ENCODE measurements around a stretch of chr7.

DNA sequence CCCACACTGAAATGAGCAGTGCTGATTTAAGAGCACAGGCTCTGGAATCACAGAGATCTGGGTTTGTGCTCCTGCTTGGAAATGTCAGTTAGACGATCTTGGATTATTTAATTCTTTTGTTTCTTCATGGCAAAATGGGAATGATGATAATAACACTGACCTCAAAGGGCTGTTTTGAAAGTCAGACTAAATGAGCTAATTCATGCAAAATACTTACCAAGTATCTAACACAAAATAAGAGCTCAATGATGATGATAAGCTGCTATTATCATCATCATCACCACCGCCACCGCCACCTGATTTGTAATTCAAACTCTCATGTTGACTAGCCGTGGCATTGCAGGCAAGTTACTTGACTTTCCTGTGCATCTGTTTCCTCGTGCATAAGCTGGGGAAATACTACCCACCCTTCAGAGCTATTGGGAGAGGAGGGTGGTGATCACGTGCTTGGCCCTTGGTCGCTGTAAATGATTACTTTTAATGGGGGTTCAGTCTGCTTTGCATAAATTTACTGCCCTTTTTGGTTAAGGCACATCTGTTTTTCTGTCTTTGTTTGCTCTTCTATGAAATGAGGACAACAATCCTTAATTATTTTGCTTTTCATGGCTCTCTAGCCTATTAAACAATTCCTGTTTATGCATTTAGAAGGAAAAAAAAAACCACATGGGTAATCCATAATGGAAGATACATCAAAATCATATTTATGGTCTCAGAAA lies 139.1 kb upstream of the KLF14 start:
- RRBS = no CpG with 5 or more reads among the region's 7 CpGs

DNA sequence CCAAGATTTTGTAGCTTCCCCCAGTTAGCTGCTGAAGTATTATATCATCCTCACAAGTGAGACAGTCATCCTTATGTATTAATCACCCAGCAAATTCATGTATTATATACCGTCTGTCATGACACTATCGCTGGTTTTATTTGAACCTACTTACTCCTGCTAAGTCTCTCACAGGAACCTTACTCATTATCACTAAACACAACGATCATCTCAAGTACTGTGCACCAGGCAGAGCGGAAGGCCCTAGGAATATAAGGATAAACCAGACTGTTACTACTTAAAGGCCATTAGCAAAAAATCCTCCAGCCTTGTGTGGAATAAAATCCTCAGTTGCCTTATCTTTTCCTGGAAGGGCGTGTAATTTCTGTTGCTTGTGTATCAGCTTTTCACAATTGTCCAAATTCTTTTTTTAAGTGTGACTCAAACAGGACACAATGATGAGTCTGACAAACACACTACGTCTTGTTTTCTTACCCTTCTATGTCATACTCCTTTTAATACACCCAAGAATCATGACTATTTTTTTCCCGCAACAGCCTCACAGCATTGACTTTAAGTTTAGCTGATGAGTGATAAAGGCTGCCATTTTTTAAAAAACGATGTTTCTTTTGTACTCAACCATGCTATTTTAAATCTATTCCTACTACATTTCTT lies 176.1 kb upstream of the KLF14 start:
- RRBS = no CpG with 5 or more reads among the region's 8 CpGs

GRCh38 chr7:130911905-130912603 lies 178.0 kb upstream of the KLF14 start:
- RRBS = no CpG with 5 or more reads among the region's 6 CpGs

DNA sequence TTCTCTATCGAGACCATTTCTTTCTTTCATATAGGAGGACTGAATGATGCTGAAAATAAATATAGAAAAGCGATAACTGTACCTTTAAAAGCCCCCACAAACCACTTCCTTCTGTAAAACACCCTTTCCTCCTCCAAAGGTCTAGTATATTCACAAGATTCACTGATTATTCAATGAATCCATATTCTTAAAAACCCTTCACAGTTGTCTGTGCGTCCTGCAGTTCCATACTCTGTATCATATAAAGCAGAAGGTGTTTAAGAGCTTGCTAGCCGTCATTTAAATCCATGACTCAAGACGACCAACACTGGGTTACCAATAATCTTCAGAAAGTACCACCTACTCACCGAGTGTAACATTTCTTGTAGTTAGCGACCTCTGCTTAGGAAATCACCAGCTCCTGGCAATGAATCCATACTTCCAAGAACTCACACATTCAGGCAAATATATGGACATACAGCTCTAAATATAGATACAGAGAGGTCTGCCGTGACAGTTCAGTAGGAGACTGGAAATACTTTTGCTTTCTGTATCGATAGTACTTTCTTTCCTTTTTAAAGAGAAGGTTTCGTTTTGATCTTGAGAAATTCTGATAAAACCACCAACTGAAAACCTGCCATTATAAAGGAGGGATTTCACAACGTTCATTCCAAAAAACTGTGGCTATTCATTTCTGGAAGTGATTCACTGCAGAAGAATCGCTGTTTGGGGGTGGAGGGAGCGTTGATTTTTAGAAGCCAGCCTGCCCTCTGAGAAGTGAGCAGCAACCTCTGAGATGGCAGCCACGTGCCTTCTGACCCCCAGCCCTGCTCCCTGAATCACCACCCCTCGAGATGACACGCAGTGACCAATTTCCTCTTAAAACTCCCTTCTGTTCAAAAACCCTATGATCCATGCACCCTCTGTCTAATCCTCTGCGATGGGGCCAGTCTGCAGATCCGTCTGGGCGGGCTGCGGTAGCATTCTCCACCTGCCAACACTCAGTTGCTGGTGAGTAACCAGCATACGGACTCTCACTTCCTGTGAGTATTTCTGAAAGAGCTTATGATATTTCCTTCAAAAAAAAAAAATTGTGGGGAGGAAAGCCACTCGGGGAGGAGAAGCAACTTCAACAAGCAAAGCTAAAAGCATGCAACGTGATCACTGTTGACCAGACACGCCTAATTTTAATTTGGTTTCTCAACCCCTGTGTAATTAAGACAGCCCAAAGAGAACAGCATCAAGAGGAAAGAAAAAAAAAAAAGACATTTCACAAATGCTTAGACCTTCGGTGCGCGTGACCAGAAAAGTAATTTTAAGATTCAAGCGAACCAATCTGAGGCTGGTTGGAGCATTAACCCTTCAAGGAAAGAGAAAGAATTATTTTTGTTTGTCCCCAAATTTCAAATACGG lies 179.1 kb upstream of the KLF14 start:
- RRBS = no CpG with 5 or more reads among the region's 29 CpGs

- RRBS = no CpG with 5 or more reads among the region's 9 CpGs
These were observed 206.7 kb upstream of the KLF14 start for GRCh38 chr7:130940562-130941296.

DNA sequence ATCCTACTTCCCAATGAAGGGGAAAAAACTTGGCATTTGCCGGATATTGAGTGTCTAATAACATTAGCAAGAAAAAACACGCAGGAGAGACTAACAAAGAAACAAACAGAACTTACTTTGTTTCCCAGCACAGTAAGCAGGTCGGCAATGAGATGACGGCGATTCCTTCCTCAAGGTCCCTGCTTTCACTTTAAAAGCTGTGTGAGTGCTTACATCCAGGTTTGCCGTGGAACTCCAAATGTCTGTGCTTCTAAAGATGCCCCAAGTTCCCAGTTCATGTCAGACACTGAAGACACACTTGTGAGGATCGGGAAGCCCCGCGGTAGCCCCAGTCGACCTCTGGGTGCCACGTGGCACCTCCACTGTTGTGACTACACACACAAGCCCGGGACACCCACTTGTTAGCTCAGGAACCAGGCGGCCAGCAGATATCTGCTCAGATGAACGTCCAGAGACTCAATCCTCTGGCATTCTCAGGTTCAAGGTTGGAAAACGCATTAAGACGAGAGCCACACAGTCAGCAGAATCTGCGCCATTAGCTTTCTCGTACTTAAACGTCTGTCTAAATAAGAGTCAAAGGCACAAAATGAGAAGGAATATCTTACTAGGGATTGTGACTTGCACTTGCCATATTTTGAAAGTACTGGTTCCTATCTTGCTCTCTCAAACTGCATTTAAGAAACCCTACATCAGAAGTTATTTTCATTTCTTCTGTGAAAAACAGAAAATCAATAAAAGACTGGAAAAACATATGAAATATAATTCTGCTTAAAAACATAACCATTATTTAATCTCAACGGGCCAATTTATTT lies 207.5 kb upstream of the KLF14 start:
- RRBS = no CpG with 5 or more reads among the region's 20 CpGs

GRCh38 chr7:130947697-130948373 lies 213.8 kb upstream of the KLF14 start:
- RRBS = no CpG with 5 or more reads among the region's 7 CpGs

GRCh38 chr7:130957711-130958482 lies 223.9 kb upstream of the KLF14 start:
- RRBS = no CpG with 5 or more reads among the region's 7 CpGs

GRCh38 chr7:130973669-130974053 lies 239.7 kb upstream of the KLF14 start:
- RRBS = no CpG with 5 or more reads among the region's 1 CpG

DNA sequence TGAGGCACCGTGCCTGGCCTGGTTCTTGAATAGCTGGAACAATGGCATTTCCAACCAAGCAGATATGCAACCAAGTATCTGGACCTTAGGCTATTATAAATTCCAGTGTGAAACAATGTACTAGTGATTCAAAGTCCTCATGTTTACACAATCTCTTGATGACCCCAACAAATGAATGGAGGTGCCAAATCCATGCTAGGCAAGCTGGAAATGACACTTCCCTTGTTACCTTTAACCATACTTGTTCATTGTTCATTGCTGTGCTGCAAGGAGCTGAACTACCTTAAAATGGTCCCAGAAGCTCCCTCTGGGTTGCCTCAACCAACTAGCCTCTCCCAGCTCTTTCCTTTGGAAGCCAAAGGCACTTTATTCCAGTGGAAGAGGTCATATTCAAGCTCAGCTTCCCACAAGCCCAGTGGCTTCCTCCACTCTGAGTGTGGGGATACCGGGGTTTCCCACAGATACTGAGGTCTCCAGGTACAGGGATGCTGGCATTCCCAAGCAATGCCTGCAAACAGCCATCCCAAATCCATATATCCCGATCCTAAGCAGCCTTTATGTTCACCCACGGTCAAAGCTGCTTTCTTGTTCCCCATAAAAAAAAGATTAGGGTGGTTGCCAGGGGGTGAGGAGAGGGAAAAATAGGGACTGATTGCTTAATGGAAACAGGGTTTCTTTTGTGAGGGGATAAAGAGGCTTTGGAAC lies 282.4 kb upstream of the KLF14 start:
- RRBS = no CpG with 5 or more reads among the region's 4 CpGs

- RRBS = no CpG with 5 or more reads among the region's 6 CpGs
These were observed 284.6 kb upstream of the KLF14 start for GRCh38 chr7:131018525-131019110.

- RRBS = no CpG with 5 or more reads among the region's 10 CpGs
These were observed 293.4 kb upstream of the KLF14 start for GRCh38 chr7:131027129-131028104.

- RRBS = no CpG with 5 or more reads among the region's 8 CpGs
These were observed 287.2 kb upstream of the MKLN1 start for GRCh38 chr7:131040297-131041058.

GRCh38 chr7:131075292-131075799 lies 252.3 kb upstream of the MKLN1 start:
- RRBS = no CpG with 5 or more reads among the region's 2 CpGs

- RRBS = no CpG with 5 or more reads among the region's 26 CpGs
These were observed 248.4 kb upstream of the MKLN1 start for GRCh38 chr7:131078764-131080099.

- RRBS = no CpG with 5 or more reads among the region's 6 CpGs
These were observed 224.3 kb upstream of the MKLN1 start for GRCh38 chr7:131103373-131103872.

DNA sequence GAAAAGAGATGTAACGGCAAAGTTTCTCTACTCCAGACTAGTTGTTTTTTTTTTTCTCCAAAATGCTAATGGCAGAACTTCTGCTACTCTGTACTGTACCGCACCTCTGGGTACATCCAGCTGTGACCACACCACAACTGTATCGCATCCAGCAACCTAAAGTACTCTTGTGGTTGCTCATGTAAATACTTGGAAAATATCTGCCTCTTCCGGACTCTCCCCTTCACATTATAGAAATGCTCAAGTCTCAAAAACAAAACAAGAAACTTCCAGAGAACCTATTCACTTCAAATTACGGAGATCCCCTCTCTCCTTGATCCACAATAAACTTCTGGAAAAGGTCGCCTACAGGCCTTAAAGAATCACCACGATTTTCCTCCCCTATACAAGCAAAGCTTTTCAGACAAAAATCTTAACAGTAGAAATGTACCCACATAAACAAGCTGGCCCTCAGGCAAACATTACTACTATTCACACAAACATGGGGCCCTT lies 223.0 kb upstream of the MKLN1 start:
- RRBS = no CpG with 5 or more reads among the region's 7 CpGs

- RRBS = 1% methylated on average over 4 of the region's 32 CpGs
These were observed 220.9 kb upstream of the MKLN1 start for GRCh38 chr7:131106639-131107304.

DNA sequence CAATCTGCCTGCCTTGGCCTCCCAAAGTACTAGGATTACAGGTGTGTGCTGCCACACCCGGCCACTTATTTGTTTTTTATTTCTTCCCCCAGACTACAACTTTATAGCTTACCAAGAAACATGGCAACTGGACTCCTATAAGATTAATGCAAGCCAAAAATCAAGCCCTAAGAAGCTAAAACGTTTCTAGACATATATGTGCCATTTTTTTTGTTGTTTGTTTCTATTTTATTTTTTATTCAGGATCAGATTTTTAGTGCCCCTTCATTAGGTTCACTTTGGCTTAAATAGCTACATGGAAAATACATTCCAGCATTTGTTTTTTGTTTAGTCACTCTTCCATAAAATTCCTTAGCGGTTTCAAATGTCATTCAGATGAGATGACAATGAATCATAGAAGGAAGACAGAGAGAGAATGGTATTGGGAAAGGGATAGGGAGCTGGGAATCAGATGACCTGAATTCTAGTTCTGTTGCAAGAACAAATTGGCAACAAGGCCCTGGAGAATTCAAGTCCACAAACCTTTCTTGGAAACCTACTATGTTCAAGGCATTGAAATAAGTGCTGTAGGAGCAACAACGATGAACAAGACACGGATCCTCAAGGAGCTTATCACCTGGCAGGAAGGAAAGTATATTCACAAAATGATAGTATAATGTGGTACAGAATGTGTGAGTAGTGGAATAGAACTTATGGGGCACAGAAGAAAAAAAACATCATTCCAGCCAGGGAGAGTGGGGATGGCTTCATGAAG lies 163.1 kb upstream of the MKLN1 start:
- RRBS = no CpG with 5 or more reads among the region's 5 CpGs

GRCh38 chr7:131186704-131187230 lies 140.9 kb upstream of the MKLN1 start:
- RRBS = no CpG with 5 or more reads among the region's 7 CpGs

Data from HGPS cell (cell line).